NALM6 (cell line): ENCODE measurements around a stretch of chr2.

- PRO-cap, result no peak
Measured at GRCh38 chr2:134417950-134418395, 164.1 kb downstream of the MGAT5 start.

DNA sequence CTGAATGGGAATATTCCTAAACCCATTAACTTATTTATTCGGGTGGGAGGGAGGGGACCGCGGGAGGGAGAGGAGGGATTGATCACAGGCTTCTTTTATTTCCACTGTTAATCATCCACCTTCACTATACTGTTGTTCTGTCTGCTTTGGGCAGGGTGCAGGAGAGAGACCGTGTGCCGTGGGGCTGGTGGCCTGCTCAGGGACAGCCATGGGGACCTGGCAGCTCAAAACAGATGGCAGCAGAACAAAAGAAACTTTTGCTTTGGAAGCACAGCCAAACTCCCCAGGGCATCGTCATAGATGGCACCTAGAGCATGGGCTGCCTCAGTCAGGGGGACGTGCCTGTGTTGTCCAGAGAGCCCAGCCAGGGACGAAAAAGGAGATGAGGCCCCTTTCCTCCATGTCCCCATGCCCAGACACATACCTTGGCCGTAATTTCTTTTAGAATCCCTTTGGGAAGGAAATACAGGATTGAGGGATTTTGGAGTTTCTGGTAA, 195.4 kb downstream of the MGAT5 start:
- PRO-cap, result no peak

DNA sequence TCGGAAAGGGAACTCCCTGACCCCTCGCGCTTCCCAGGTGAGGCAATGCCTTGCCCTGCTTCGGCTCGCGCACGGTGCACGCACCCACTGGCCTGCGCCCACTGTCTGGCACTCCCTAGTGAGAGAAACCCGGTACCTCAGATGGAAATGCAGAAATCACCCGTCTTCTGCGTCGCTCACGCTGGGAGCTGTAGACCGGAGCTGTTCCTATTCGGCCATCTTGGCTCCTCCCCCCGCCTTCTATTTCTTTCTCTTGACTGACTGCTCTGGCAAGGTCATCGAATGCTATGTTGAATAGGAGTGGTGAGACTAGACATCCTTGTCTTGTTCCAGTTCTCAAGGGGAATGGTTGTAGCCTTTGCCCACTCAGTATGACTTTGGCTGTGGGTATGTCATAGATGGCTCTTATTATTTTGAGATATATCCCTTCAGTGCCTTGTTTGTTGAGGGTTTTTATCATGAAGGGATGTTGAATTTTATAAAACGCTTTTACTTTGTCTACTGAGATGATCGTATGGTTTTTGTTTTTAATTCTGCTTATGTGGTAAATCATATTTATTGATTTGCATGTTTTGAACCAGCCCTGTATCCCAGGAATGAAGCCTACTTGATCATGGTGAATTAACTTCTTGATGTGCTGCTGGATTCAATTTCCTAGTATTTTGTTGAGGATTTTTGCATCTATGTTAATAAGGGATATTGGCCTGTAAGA, 62.3 kb downstream of the TMEM163 start:
- PRO-cap, result no peak

DNA sequence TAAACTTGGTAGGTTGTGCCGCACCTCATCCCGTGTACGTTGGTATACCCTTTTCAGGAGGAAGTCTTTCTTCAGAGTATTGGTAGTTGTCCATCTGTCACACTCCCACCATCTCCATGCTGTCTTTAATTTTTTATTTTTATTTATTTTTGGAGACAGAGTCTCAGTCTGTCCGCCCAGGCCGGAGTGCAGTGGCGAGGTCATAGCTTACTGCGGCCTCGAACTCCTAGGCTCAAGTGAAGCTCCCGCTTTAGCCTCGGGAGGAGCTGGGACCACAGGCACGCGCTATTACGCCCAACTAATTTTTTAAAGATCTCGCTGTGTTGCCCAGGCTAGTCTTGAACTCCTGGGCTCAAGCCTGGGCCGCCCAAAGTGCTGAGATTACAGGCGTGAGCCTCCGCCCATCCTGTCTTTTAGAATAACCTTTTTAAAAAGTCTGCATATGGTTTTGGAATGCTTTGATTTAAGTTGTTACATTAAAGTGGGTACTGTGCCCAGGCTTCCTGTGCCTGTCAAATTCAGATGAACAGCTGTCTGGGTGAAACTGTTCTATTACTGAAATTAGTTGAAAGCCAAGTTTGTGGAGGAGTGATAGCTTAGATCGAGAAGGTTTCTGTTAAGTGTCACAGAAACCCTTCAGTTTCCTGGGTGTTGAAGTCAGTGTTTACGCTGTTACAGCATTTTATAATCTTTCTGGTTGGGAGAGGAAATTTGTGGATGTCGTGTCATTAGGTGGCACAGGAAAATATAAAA, 941 bp downstream of the RAB3GAP1 start:
- PRO-cap, result no peak

- PRO-cap, result no peak
Measured at GRCh38 chr2:135084596-135085312, 32.7 kb downstream of the RAB3GAP1 start.

DNA sequence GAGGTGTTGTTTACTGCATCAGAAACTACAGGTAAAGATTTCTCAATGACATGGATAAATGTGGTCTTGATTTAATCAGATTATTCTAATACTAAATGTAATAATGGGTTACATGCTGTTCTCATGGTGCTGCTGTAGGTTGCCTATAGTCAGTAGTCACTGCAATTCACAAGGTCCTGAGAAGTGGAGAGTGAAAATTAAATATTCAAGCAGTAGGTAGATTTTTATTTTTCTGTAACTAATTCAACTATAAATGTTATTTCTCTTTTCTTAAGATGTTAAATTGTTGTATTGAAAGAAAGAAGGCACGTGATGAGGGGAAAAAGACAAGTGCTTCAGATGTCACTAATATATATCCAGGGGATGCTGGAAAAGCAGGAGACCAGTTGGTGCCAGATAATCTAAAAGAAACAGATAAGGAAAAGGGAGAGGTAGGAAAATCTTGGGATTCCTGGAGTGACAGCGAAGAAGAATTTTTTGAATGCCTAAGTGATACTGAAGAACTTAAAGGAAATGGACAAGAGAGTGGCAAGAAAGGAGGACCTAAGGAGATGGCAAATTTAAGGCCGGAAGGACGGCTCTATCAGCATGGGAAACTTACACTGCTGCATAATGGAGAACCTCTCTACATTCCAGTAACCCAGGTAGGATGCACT, 83.3 kb downstream of the RAB3GAP1 start:
- PRO-cap, result no peak

DNA sequence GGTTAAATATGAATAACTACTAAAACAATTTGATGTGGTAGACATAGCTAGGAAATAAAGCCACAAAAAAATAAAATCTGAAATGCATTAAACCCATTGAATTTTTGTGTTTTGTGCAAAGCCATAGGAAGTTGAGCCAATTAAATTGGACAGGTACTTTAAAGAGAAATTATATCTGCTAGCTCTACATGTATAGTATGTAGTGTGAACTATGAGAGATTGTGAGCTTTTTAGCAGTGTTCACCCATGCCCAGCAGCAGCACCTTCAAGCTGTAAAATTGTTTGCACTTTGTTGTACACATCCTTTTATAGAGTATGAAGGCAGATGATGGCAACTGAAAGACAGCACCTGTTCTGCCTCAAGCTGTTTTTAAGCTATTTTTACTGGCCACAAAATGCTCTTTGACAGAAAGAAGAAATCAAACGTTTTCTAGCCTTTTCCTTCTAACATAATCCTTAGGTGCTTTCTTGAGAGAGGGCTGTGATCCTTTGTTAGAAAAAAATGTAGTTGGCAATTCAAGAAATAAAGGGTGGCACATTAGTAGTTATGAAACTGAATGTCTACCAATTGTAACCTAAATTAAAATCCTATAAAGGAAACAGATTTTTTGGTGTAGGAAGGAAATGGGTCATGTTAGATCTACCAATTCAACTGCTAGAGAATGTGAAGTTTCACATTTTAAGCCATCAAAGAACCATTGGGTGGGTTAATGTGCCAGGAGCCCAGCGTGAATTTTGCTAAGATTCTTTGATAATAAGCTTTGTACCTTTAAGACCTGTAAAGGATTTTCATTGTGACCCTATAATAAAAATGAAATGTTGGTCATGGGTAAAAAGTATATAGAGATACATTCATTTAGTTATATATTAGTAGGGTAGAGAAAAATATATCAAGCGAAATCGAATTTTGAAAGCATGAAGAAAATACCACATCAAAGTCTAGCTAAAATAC, 59.5 kb downstream of the R3HDM1 start:
- PRO-cap, result bidirectional peak, plus-strand start at position 301 of the sequence, minus-strand start at position 280 of the sequence; bidirectional peak, plus-strand start at position 675 of the sequence, minus-strand start at position 553 of the sequence

GRCh38 chr2:135635574-135636557, 104.6 kb downstream of the R3HDM1 start:
- PRO-cap, result no peak

- PRO-cap, result no peak
Measured at GRCh38 chr2:135948473-135949254, 36.8 kb downstream of the DARS1 start.

DNA sequence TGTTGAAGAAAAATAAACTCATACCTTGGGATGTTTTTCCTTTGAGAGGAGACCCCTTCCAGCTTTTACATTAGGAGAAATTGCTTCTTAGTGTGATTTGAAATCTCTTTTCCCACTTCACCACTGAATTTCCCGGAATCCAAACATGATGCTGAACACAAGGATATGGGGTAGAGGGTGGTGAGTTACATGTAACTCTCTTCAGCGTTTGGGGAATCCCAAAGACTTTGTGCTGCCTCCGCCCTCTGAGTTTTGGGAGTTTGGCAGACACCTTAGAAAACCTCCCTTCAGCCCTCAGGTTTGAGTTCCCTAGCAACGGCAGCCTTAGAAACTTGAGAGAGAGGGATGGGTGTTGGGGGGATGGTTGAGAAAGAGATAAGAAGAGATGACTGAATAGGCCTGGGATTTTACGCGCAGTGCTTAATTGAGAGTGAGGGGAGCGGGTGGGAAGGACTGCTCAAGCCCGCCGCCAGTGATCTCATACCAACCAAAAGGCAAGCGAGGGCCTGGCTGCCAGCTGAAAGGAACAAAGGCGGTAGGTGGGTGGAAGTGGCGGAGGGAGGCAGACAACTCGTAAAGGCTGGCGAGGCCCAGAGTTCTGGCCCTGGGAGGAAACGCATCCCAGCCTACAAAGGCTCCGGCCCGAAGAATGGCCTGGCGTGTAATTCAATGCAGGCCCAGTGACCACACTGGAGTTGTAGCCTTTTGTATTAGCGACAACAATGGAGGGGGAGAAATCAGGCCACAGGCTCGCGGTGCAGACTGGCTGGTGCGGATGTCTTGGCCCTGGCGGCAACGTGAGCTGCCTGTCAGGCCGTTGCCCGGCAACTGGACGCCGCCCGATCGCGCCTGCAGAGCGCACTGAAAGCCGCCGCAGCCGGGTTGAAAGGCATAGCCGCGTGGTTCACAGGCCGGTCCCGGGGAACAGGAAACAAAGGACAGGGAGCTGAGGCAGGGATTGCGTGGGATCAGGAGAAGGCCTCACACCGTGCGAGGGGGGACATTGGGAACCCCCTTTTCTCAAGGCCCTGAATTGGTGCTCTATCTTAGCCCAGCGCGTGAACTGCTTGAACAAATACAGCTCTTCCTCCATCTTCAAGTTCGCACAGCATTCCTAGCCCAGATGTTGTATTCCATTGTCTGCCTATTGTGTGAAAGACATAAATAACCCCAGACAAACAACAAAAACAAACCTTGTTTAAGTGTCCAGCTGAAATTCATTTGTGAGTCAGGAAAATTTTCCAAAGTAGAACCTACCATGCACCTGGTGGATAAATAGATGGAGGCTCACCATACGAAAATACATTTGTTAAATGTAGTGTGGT, 39.9 kb upstream of the DARS1 start:
- PRO-cap, result no peak

- PRO-cap, result no peak
Measured at GRCh38 chr2:136214741-136215006, 96.7 kb upstream of the CXCR4 start.

GRCh38 chr2:136254734-136255267, 136.9 kb upstream of the CXCR4 start:
- PRO-cap, result unidirectional peak, minus-strand start at chr2:136254875

GRCh38 chr2:136326894-136328135, 209.4 kb upstream of the CXCR4 start:
- PRO-cap, result unidirectional peak, minus-strand start at chr2:136327643

- PRO-cap, result no peak
Measured at GRCh38 chr2:136384507-136384929, 266.6 kb upstream of the CXCR4 start.

- PRO-cap, result no peak
Measured at GRCh38 chr2:137921095-137921519, 43.2 kb upstream of the HNMT start.

DNA sequence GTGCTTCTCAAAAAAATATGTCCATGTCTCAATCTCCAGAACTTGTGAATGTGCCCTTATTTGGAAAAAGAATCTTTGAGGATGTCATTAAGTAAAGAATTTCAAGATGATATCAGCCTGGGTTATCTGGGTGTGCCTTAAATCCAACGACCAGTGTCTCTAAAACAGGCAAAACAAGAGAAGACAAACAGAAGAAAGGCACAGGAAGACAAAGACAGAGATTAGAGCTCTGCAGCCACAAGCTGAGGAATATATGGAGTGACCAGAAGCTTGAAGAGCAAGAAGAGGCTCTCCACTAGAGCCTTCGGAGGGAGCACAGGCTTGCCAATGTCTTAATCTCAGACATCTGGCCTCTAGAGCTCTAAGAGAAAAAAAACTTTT, 71.5 kb downstream of the HNMT start:
- PRO-cap, result no peak

GRCh38 chr2:139410425-139411287, 630.5 kb upstream of the NXPH2 start:
- PRO-cap, result no peak

- PRO-cap, result no peak
Measured at GRCh38 chr2:142328220-142328777, 197.5 kb upstream of the LRP1B start.

DNA sequence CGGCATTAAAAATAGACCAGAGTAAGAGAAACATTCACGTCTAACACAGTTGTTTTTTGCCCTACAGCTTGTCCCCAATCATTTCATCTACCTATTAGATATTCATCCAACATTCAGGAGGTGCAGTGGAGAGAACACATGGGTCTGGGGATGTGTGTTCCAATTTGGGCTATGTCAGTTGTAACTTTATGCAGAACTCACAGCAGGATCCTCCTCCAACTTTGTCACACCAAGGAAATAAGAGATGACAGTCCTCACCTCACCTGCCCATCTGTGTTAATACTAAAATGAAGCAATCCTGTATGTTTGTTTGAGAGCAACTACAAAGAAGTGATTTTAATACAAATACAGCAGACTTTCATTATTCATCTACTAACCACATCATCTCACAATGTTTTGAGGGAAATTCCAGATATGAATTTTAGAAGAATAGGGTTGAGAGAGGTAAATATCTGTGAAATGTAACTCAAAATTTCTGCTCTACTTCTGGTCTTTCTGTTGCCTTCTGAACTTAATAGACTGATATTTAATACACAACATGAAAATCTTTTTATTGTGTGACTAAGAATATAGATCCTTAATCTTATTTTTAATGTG, 126.7 kb downstream of the ARHGAP15 start:
- PRO-cap, result no peak

GRCh38 chr2:143474654-143475033, 345.4 kb downstream of the ARHGAP15 start:
- PRO-cap, result no peak